Tibial artery (tissue), 1 donor: ENCODE data around the genes ADORA2A and CRYBB3.

GRCh38 chr22:24289625-24289987, 19.0 kb downstream of the SPECC1L start:
- PRO-cap, result no peak

GRCh38 chr22:24392428-24392978, 34.9 kb upstream of the ADORA2A start:
- PRO-cap, result no peak

DNA sequence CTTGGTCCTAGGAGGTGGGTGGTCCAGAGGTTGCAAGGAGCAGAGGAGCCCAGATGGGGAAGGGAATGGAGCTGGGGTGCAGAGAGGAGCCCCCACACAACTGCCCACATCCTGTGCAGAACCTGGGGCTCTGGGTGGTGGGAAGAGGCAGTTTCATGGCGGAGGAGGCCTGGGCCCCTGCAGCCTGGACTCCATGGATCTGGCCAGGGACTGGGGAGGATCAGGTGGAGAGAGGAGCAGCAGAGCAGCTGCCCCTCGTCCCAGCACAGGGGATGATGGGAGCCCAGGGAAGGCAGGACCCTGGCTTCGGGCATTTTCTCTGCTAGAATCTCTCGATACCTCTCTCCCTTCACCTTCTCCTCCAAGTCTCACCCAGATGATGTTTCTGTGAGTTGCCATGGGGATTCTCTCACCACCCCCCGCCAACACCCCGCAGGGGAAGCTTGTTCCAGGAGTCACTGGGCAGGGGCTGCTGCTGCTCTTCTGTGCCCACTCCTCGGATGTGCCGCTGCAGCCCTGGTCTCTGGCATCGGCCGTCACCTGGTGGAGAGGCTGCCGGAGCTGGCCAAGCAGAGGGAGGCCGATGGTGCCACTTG, 800 bp upstream of the ADORA2A start:
- PRO-cap, result no peak

DNA sequence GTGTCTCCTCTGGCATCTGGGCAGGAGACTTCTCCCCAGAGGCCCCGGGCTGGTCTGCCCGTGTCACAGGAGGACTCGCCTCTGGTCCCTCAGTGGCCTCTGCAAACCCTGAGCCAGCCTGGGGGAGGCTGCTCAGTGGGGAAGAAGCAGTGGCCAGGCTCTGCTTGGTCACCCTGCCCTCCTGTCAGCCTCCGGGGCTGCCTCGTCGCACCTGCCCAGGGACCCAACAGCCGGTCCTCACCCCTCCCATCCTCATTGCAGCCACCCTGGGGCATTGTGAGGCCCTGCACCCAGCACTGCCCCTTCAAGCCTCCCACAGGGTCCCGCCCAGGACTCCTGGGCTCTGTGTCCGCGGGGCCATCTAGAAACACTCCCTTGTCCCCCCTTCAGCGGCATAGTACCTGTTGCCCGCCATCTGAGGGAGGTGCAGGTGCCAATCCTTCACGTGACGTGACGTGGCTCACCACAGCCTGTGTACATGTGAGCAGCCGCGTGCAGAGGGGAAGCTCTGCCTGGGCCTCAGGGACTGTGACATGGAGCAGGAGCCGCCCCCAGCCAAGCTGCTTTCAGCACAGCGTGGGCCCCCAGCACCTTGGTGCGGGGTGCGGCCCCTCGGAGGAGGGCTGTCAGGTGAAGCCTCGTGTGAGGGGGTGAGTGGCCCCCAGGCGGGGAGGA, at the start of gene ADORA2A:
TSS of gene ADORA2A (plus strand) at position 503 of the 675 bp plus-strand sequence.
- PRO-cap, result no peak

GRCh38 chr22:24433927-24435022, 6.9 kb downstream of the ADORA2A start:
- PRO-cap, result no peak

- PRO-cap, result no peak
Measured at GRCh38 chr22:24578021-24579122, 14.5 kb downstream of the LRRC75B start.

DNA sequence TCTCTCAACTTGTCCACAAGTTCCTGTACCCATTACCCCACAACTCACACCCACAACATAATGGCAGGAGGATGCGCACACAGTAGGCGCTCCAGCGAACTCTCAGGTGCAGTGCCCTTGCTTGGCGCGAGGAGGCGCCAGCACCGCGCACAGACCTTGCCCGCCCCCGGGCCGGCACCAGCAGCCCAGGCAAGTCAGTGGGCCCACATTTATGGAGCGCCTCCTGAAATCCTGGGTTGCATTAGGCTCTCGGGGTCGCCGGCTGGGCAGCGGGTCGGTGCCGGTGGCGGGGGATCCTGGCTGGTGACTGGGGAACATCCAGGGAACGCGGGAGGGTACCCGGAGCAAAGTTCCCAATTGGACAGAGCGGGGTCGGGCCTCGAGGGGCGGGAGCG, 408 bp upstream of the KIAA1671 start:
- PRO-cap, result no peak

- PRO-cap, result no peak
Measured at GRCh38 chr22:24953880-24954207, 1.3 kb downstream of the KIAA1671 start.

- PRO-cap, result no peak
Measured at GRCh38 chr22:24973721-24974321, 21.3 kb downstream of the KIAA1671 start.

GRCh38 chr22:25028873-25029736, 76.6 kb downstream of the KIAA1671 start:
- PRO-cap, result no peak

- PRO-cap, result no peak
Measured at GRCh38 chr22:25081204-25081788, 118.4 kb upstream of the CRYBB3 start.

GRCh38 chr22:25138723-25139263, 60.9 kb upstream of the CRYBB3 start:
- PRO-cap, result no peak

DNA sequence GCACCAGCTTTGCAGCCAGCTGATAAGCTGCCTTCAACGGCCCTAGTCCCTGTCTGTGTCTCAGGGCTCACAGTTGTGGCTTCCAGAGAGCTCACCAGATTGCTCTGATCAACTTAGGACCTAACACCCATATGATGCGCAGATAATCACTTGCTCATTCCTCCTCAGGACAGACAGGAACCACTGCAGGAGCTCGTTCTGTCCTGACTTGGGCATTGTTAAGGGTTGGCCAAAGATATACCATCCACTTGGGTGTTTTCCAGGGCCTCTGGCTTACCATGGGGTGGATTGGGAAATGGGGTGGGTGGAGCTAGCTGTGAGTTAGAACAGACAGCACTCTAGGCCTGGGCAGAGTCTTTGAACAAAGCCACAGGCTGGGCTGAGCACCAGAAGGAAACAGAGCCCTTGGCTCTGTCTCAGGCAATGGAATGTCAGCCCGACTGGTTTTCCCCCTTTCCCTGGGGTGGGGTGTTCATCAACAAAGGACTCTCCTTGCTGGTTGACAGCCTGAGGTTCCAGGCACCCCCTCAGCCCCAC, 45.4 kb upstream of the CRYBB3 start:
- PRO-cap, result no peak

DNA sequence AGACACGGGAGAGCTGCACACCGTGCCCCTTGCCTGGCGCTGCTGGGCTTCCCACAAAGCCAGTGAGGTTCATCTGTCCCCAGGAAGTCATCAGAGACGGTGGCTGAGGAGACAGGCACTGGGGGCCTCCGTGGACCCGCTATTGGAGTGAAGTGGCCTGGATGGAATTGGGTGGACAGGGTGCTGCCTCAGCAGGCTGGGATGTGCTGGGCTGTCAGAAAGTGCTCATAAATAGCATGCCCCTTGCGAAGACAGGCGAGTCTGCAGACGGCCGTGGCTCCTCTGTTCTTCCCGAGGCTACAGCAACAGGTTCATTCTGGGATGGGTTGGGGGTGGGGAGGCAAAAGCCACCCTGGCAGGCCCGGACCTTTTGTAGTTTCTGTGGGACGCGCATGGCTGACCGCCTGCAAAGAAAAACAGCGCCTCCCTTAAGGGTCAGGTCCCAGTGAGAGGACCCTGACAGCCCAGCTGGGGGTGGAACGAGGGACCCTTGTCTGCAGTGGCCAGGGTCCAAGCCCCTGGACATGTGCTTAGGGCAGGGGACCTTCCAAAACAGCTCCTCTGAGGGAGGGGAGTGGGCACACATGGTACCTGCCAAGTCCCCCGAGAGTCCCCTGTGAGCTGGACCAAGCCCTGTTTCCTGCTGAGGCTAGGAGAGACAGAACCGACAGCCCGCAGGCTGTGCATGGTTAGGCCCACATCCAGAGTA, at the start of gene CRYBB3:
TSS of gene CRYBB3 (plus strand) at position 258 of the 709 bp plus-strand sequence.
- PRO-cap, result no peak

DNA sequence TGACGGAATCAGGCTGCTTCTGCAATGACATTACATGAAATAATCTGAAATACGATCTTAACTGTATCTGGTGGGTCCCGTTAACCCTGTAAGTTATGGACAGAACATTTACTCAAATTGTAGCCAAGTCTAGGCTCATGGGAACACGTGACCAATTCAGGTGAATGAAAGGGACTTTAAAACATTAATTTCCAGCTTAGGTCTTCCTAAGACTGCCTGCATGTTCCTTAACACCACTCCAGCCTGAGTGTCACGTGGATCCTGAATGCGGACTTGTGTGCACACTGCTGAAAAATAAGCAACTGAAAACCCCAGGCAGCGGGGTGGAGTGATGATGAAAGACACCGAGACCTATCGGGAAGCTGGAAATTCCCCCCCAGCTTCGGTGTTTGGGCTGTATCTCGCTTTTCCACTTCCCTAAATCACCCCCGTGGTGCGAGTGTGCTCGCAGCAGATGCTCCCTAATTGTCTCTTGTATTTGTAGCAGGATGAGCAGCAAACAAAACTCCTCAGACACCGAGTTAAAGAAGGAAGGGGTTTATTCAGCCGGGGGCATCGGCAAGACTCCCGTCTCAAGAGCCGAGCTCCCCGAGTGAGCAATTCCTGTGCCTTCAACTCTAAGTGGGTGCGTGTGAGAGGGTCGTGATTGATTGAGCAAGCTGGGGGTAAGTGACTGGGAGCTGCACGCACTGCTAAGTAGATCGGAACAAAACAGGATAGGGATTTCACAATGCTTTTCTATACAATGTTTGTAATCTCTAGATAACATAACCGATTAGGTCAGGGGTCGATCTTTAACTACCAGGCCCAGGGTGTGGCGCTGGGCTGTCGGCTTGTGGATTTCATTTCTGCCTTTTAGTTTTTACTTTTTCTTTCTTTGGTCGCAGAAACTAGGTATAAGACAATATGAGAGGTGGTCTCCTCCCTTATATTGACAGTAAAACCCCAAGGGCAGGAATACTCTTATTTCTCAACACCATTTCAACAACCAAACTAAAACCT, 144.8 kb upstream of the GRK3 start:
- PRO-cap, result no peak

- PRO-cap, result no peak
Measured at GRCh38 chr22:25462160-25463032, 102.1 kb upstream of the GRK3 start.

DNA sequence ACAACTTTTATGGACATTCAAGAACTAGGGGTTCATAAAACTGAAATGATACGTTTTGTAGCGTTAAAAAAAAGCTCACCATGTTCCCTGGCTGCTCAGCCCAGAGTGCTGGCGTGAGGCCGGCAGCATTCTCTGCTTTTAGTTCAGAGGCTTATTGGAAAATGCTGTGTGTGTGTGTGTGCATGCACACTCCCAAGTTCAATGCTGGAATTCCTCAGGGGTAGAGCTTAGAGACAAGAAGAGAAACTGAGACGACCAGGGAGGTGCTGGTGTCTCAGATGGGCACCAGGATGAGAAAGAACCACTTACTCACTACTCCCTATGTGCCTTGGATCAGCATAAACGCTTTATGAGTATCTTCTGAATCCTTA, 102.2 kb downstream of the MYO18B start:
- PRO-cap, result no peak

GRCh38 chr22:25900954-25901443, 159.0 kb downstream of the MYO18B start:
- PRO-cap, result no peak

DNA sequence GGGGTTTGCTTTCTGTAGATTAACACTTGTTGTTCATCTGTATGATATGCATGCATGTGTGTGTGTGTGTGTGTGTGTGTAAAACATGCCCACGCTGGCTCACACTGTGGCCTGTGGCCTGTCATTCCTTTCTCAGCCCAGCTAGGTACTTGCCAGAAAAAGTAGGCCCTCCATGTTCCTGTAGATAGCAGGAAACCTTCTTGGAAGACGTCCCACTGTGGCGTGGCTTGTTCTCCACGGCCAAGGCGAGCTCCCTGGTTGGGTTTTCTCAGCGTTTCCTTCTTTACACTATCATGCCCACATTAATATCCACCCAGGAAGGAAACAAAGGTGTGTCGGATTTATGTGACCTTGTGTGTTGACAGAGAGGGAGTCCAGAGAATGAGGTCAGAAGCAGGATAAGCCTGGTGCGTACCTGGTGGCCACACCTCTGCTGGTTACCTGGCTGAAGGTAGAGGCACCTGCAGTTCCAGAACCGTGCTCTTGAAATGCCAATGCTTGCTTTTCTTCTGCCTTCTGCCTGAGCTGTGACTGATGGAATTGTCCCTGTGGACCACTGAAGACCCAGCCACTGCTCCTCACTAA, 7.8 kb downstream of the ASPHD2 start:
- PRO-cap, result no peak

DNA sequence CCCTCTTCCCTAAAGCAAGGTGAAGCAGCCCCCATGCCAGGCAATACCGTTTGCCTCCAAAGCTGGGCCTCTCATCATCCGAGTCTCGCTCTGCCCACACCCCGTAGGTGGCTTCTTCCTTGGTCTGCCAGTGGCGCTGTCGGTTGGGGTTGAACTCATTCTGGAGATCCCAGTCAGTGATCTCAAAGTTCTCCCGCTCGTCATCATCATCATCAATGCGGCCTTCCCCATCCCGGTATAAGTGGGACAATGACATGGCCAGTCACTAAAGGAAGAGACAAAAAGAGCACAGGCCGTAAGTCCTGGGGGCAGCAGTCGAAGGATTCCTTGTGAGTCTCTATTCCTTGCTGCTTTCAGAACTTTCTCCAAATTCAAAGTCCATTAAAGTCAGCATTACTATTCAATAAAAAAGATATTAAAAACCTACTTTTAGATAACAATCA, 2.2 kb downstream of the TFIP11 start:
- PRO-cap, result no peak